M059J (cell line): ENCODE results near the gene CNIH1.

- RAMPAGE, long total RNA = no peak
These were observed 53.2 kb upstream of the GNPNAT1 start for GRCh38 chr14:52844632-52845008.

DNA sequence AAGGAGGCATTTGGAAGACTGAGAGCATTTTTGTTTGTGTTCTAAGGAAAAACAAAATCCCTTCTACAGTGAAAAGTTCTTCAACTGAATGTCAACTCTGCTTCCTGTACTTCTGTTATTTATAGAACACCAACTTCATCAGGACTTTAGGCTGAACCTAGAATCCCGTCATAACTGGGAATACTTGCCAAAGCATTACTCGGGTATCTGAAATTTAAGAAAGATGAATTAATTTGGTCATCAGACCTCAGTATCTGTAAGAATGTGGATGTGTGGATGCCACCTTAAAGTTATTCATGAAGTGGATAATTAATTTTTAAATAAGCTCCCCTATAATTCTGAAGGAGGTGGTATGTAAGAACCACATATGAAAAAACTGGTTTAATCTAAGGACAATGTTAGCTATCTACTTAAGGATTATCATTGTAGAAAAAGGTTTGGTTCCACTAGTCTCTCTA is 73.1 kb downstream of the FERMT2 start:
- RAMPAGE, long total RNA = no peak

GRCh38 chr14:52954412-52955020 is 3.7 kb upstream of the FERMT2 start:
- RAMPAGE, long total RNA = no peak

DNA sequence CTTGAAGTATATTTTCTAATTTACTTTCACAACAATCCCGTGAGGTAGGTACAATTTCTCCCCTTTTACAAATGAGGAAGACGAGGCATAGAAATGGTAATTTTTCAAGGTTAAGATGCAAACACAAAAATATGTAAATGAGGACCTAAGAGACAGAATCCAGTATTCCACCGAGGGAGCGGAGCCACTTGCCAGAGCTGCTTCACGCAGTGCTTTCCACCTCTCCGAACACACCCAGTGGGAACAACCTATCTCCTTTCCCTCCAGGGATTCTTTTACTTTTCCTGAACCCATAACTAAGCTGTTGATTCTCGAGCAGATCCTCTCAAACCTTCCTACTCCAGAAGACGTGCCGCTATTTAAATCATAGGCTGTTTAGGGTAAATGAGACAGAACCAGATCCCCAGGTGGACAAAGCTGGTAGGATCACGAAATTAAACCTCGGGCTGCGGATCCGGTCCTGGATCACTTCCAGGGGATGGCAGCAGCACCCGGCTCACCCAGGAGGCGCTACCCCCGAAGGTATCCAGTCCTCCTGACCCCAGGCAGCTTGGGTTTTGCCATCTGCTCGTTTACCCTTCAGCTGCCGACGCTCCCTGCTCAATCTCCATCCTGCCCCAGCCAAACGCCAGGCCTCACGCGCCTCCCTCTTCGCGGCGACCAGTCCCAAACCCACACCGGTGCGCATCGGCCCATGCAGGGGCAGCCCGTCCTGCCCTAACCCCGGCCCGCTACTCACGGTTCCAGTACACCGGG is 1.4 kb downstream of the DDHD1 start:
- RAMPAGE, long total RNA = no peak

GRCh38 chr14:53237425-53237993 is 84.4 kb upstream of the DDHD1 start:
- RAMPAGE, long total RNA = no peak

GRCh38 chr14:53367787-53368254 is 214.7 kb upstream of the DDHD1 start:
- RAMPAGE, long total RNA = no peak

DNA sequence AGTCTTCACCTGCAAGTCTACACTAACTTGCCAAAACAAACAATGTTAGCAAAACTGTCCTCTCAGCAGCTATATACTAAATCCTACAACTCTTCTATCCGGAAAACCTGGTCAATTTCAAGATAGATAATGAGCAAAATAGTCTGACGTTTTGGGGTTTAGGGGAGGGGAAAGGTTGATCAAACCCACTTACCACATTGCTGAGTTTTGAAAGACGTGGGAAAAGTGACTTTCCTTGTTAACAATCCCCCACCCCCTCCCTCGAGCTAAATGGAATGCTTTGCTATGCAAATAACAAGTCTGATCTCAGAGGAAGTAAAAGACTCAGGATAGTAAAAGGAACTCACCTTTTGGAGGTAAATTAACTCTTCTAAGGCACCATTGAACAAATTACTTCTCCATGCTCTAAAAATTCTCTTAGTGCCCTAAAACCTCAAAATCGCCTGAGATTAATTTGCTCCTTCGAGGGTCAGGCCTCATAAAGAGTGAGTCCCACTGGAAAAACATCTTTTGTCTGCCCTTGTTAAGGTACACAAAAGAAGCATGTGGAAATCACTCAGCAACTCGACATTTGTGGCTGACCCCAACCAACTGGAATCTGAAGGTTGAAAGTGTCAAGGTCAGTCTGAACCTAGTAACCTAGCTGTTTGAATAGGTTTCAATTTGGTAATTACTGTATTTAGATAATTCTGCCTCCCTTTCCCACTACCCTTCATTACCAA is 13.4 kb downstream of the BMP4 start:
- RAMPAGE, long total RNA = no peak

GRCh38 chr14:54440805-54441858 is at the start of gene CNIH1:
TSS of gene CNIH1 (minus strand) at chr14:54441374.
- RAMPAGE, long total RNA = start-site peak on the minus strand at chr14:54441327-54441388, 202 and 98 reads in 2 replicates

DNA sequence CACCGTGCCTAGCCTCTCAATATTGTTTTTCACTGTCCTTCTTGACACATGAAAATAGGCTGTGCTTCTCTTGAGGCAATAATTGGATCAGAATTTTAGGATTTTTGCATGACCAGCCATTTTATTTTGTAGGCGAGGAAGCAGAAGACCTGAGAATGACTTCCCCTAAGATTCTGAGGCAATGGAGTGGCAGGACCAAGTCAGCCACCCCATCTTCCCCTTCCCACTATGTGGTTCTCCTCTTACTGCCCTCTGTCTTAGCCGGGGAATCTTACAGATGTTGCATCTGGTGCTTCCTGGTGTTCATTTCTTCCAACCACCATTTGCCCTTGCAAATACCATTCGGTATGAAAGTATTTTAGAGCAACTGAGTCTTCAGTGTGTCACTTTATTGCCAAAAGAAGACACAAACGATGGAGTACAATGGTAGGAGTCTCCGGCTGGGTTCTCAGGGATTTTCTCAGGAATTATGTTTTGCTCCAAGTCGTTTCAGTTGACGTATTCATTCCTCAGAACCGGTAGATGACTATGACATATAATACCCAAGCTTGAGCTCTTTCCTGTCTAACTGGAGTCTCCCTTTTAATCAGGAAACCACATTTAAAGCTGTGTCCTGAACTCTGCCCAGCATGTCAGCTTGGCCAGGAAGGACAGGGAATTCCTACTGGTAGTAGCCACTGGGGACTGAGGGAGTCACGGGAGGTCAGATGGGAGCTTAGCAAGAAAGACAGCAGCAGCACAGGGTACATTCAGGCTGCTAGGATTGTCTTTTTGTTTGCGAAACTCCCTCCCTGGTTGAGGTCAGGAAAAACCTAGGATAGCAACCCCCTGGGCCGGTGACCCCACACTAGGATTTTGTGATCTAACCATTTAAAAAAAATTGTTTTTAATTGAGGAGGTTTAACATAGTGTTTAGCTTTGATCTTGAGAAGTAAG is 87.0 kb downstream of the SAMD4A start:
- RAMPAGE, long total RNA = no peak

- RAMPAGE, long total RNA = no peak
These were observed 93.2 kb downstream of the SAMD4A start for GRCh38 chr14:54660044-54660578.

DNA sequence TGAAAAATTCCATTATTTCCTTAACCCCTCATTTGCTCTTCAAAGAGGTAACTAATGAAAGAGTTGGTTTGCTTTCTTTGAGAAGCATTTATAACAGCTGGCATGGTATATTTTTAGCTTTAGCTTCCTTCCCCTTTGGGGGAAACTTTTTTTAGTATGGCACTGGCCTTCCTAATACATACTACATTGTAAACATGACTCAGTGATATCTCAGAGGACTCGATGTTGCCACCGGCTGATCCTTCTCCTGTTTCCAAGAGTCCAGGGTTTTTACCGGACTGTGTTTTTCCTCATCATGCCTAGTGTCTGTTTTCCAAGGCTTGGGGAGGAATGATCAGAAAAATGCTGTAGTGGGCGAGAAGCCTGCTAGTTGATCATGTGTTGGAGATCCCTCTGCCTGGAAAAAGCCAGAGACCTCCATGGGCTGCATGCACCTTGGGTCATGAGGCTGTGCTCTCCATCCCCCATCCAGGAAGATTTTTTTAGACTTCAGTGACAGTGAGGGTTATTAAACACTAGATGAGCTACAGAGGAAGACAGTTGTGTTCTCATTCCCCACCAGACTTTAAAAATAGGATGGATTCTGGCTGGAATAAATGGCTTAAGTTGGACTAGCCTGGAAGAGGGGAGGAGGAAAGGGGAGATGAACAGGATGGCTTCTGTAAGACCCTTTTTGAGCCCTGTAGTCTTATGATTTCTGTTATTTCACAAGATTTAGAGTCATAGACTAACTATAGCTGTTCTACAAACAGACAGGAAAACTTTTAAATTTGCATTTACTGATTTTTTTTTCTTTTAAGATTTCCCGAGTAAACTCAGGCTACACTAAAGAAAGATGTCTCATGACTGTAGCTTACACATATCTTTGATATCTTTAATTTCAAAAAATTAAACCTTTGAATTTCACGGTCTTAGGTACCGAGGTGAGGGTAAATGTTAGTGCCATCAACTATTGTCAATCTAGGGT is 145.7 kb downstream of the SAMD4A start:
- RAMPAGE, long total RNA = no peak

GRCh38 chr14:54784725-54785104 is 117.9 kb downstream of the GCH1 start:
- RAMPAGE, long total RNA = no peak

DNA sequence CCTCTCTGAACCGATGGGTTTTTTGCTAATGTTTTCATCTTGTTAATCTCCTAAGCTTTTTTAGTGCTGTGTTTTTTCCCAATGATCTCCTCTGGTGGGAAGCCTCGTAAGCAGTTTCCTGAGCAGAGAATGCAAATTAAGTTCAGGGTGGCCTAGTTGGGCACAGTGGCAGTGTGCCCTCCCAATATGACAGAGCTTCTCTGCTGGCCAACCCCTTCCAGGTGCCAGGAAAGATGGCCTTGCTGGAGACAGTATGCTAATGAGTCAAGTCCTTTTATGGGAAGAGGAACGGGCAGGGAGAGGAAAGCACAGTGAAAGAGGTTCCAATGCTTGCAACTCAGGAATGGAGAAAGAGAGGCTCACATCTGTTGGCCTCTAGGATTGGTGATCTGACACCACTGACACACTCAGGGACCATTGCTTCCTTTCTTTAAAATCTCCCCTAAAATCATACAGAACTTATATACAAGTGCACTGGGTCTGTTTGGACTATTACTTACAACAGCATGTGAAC is 115.7 kb downstream of the GCH1 start:
- RAMPAGE, long total RNA = no peak

DNA sequence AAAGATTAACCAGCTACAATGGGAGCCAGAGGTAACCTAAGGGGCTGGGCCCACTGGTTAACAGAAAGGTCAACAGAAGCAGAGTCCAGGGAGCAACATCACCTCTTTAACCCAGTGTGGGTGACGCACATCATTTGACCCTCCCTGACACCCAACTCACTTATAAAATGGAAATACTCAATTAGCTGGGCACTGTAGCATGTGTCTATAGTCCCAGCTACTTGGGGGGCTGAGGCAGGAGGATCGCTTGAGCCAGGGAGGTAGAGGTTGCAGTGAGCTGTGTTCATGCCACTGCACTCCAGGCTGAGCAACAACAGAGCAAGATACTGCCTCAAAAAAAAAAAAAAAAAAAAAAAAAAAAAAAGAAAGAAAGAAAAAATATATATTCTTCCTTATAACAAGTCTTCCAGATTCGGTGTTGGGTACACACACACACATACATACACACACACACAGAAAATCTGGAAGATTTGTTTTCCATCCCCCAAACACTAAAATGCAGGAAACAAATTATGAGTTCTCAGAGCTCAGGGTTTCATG is 64.7 kb downstream of the GCH1 start:
- RAMPAGE, long total RNA = no peak

- RAMPAGE, long total RNA = no peak
These were observed 59.8 kb downstream of the GCH1 start for GRCh38 chr14:54842836-54843184.

- RAMPAGE, long total RNA = start-site peak on the plus strand at chr14:55229193-55229210, 17 and 96 reads in 2 replicates
These were observed 37.6 kb upstream of the DLGAP5 start for GRCh38 chr14:55229105-55229314.

GRCh38 chr14:55271887-55272826 is 936 bp downstream of the FBXO34 start:
- RAMPAGE, long total RNA = no peak

- RAMPAGE, long total RNA = no peak
These were observed 30.4 kb downstream of the FBXO34 start for GRCh38 chr14:55301581-55302120.

DNA sequence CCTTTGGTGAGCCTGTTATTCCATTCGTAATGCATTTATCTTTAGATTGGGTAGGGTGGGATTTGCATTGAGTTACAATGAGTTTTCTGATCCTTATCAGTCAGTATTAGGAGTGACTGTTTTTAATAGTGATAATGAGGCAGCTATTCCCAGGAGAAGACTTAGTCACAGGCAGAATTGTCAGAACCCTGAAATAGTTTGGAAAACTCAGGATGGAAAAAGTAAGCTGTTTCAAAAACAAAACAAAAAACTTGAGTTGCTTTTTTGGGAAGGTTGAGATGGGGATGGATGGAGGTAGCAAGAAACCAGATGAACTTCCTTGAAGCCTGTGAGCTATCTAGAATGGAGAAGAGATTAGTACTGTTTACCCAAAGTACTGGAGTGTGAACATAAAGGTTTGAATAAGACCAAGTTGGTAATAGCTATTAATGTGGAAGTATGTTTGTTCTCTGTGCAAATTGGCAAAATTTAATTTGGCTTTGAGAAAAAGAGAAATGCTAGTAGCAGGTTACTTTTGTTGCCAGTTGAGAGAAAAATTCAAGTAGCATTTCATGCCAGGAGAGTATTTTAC is 38.7 kb downstream of the FBXO34 start:
- RAMPAGE, long total RNA = no peak

GRCh38 chr14:55330211-55330556 is 59.0 kb downstream of the FBXO34 start:
- RAMPAGE, long total RNA = no peak